ENCODE data around the gene NPTXR.

GRCh38 chr22:37913135-37913677, 7.1 kb downstream of the MICALL1 start:
- RRBS, result no CpG with 5 or more reads among the region's 8 CpGs

DNA sequence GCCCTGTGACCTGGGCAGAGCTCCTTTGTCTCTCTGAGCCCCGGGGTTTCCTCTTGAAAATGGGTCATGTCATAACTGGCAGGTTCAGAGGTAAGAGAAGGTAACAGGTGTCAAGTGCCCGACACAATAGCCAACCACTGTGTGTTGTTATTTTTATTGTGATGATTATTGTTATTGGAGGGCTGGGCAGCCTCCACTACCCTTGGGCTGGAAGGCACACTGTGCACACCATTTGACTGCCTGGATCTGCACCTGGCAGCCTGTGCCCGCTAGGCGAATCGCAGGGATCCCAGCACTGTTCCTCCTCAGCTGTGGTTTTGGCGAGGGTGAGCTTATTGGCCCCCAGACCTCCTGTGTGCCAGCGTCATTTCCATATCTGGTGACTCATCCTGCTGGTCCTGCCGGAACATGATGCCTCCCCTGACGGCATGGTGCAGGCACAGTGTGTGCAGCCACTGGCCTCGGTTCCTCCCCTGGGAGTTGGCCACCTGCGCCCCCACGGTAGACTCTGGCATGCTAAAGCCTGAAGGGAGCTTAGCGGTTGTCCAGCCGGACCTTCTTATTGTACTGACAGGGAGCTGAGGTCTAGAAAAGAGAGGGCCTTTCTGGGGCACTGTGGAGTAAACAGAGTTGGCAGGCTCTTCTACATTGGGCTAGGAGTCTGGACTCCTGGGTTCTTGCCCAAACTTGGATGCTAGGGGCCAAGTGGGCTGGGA, 15.5 kb upstream of the SOX10 start:
- RRBS, result no CpG with 5 or more reads among the region's 14 CpGs

- RRBS, result 88% methylated on average over 5 of the region's 28 CpGs
Measured at GRCh38 chr22:38051950-38052724, 5.1 kb upstream of the PICK1 start.

- RRBS, result no CpG with 5 or more reads among the region's 15 CpGs
Measured at GRCh38 chr22:38163540-38164378, 17.9 kb downstream of the PLA2G6 start.

- RRBS, result no CpG with 5 or more reads among the region's 6 CpGs
Measured at GRCh38 chr22:38167304-38167822, 14.3 kb downstream of the PLA2G6 start.

- RRBS, result no CpG with 5 or more reads among the region's 13 CpGs
Measured at GRCh38 chr22:38172849-38173327, 8.7 kb downstream of the PLA2G6 start.

DNA sequence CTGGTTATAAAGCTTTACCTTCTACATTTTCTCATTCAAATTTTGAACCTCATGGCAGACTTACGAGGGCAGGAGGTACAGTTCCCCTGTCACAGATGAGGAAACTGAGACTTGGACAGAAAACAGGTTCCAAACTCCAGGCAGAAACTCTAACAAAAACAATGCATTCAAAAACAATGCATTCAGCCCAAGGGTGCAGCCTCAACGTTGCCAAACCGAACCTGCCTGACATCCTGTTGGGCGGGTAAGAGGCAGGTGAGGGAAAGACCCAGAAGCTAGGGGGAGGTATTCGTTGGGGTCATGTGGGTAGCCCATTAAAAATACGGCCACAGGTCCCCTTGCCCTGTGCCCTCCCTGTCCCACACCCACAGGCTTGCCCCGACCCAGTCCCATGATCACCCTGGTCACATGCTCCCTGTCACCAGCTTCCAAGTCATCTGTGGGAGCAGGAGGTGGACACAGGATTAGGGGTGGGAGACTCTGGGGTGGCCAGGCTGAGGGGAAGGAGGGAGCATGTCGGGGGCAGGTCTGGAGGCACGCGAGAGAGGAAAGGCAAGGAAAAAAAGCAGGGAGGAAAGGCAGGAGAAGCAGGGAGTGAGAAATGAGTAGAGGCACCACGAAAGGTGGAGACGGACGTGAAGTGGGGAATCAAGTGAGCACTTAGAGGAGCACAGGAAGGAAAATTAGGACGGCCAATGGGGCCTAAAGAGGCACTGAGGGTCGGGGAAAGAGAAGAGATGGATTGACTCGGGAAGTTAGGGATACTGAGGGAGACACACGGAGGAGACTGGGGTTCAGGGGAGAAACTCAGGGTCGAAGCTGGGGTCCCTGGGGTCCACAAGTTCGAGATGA, 693 bp downstream of the PLA2G6 start:
- RRBS, result no CpG with 5 or more reads among the region's 19 CpGs

GRCh38 chr22:38193596-38193973, 8.2 kb upstream of the MAFF start:
- RRBS, result no CpG with 5 or more reads among the region's 5 CpGs

DNA sequence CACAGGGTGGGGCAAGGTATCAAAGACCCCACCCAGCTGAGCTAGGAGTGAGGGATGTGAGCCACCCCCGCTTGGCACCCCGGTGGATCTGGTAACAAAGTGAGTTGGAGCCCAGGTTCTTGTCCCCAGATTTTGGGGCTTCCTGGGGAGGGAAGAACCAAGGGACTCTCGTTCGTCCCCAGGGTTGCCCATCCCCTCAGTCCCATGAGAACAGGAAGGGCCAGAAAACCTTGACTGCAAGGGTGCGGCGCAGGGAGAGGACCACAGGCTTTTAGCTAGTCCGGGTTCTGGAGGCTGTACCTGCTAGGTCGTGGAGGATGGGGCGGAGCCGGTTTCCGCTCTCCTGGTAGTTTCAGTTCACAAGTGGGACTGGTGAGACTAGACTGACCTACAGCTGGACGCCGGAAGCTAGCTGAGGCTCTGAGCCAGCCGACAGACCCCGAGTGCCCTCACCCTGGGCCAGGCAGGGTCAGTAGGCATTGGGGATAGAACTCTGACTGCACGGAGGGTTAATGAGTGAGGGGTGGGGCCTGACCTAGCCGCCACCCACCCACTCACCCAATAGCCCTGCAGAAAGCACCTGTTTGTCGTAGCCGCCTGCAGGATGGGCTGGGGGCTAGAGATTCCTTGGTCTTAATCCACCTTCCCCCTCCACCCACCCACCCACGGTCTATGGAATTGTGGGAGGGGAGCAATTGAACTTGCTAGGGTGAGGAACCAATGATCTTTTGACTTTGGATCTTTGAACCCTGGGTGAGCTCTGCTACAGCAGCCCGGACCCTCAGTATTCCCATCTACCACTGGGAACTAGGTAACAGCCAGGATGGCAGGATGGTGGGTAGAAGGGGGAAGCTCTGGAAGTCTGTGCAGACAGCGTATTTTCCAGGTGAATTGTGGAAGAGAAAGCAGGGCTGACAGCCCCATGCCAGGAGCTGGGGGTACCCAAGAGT, 1.5 kb downstream of the MAFF start:
- RRBS, result 71% methylated on average over 7 of the region's 22 CpGs

GRCh38 chr22:38205188-38205846, 3.5 kb downstream of the MAFF start:
- RRBS, result no CpG with 5 or more reads among the region's 13 CpGs

GRCh38 chr22:38270544-38271197, 2.1 kb downstream of the TMEM184B start:
- RRBS, result no CpG with 5 or more reads among the region's 11 CpGs

DNA sequence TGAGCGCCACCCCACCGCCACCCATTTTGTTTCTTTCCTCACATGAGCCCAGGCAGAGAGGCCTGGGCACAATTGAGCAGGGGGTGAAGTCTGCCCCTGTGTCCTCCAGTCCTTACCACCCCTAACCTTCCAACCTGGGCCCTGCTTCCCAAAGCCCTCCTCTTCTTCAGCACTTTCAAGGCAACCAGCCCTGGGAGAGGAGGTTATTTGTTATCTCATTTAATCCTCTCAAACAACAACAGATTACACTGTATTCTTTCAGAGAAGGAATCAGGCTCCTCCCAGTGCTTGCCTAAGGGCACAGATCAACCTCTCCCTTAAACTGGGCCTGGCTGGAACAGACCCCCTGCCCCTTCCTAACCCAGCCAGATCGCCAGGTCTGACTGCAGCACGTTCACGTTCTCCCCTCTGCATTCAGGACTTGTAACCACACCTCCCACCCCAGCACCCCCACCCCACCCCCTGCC, 2.0 kb upstream of the CSNK1E start:
- RRBS, result no CpG with 5 or more reads among the region's 5 CpGs

DNA sequence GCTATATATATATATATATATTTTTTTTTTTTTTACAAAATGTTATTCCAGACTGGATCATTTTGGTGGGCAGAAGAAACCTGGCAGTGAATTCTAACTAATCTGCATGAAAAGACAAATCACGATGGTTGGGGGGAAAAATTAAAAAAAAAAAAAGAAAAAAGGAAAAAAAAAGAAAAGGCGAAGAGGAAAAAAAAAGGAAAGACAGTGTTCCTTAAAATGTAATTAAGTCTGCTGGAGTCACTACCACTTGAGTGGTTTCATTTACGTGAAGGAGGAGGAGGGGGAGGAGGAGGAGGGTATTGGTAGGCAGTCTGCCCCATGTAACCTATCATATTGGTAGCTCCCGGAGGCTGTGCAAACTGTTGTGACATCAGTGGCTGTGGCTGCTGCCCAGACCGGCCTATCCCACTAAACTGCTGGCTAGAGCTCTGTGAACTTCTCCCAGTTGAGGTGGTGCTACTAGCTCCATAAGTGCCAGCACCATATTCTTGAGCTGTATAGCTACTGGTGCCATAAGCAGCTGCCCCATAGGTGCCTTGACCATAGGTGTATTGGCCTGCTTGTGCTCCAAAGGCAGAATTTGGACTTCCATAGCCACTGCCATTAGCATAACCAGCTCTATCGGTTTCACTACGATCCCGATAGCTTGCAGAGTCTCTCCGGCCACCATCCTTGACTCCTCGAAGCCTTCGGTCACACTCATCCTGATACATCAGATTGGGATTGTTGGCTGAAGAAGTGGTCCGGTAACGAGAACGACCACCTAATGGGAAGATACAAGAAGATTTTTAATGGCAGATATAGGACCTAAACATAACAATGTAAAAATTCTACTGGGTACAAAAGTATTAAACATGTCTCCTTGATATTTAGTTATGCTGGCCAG, 18.0 kb downstream of the KDELR3 start:
- RRBS, result 96% methylated on average over 4 of the region's 14 CpGs

- RRBS, result no CpG with 5 or more reads among the region's 3 CpGs
Measured at GRCh38 chr22:38531874-38532217, 25.7 kb upstream of the DDX17 start.

DNA sequence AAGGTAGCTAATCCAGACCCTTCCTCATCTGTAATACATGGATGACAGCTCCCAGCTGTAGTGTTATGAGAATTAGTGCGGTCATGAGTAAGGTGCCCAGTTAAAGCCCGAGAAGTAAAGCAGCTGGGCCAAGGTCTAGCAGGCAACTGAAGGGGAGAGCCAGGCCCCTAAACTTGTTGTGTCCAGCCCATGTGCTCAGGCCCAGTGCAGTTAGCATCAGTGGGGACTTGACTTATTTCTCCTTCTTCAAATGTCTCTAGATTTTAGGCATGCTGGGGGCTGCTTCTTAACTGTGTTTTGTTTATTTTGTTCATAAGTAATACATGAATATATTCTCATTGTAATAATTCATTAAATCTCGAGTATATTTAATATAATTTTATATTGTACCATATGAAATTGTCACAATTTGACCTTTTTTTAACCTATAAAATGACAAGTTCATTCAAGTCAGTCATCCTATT, 1.2 kb downstream of the CBY1 start:
- RRBS, result no CpG with 5 or more reads among the region's 3 CpGs

- RRBS, result no CpG with 5 or more reads among the region's 7 CpGs
Measured at GRCh38 chr22:38712937-38713555, 7.3 kb downstream of the GTPBP1 start.

GRCh38 chr22:38724993-38725867, 19.5 kb downstream of the GTPBP1 start:
- RRBS, result no CpG with 5 or more reads among the region's 6 CpGs

DNA sequence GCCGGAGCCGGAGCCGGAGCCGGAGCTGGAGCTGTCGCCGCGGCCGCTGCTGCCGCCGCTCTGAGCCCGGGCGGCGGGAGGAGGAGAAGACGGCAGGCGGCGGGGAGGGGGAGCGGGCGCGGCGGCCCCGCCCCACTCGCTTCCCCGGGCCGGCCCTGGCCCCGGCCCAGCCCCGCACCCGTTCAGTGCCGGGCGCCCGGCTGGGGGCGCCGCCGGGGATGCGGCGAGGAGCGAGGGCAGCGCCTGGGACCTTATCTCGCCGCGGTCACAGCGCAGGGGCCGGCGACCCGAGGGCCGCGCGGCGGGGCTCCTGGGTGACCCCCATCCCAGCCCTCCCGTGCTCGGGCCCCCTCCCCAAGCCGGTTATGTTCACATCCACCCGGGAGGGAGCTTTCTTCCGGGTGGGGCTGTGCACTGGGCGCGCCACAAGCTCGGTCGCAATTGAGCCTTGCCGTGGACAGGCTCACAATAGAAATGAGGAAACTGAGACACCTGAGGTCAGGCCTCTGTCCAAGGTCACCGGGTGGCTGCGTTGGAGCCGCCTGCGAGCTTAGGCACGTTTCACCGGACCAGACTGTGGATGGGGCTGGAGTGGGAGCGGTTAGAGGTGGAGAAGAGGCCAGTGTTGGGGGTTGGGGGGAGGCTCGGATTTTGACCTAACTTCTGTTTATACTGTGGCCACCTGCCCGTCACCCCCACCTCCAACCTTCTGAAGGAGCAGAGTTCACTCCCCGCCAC, at the start of gene NPTXR:
Gene NPTXR, minus strand, starts transcription at position 62 of the 738 bp plus-strand sequence.
- RRBS, result 6% methylated on average over 44 of the region's 68 CpGs

DNA sequence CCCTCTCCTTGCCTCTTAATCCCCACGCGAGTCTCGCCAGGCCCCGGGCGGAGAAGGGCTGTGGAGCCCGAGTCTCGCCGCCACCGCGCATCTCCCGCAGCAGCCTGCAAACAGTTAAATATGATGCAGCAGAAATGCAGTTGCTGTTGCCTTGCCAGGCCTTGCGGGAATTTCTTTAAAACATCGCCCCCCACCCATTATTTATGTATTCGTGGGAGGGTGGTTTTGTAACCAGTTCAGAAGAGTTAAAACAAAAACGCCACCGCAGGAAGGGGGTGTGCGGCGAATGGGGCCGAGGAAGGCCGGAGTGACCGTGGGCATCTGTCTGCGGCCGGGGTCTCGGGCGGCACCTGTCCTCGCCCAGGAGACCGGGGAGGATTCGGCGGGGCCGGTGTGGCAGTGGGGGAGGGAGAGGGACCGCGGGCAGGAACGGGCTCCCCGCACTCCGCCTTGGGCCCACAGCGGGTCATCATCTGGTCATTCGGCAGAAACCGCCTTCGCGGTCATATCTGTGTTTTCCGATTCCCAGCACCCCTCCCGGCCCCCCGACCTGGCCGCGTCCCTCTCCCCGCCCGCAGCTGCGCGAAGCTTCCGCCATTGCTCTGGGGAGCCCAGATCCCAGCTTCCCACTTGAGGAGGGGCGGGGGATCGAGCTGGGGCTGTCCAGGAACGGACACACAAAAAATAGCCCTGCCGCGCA, 696 bp upstream of the CBX6 start:
- RRBS, result 4% methylated on average over 7 of the region's 55 CpGs

DNA sequence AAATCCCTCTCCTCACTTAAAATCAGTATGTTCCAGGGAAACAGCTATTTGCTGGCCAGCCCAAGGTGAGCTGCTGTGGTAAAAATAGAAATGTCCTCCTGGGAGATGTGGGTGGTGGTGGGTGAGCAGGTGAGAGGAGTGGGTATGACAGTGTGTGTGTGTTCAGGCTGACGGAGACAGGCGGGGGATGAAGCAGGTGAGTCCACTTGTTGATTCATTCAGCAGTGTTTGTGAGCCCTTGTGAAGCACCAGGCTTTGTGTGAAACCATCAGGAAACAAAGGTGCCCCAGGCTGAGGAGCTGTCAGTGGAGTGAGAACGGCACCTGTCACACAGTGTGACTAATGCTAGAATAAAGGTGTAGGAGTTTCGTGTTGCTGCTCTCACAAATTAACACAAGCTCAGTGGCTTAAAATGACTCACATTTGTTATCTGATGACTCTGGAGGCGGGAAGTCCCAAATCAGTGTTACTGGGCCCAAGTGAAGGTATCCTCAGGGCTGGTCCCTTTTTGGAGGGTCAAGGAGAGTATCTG, 1.9 kb upstream of the CBX6 start:
- RRBS, result no CpG with 5 or more reads among the region's 5 CpGs

Measured in NB4 (cell line).